Helper T cell (primary cell): ENCODE measurements around the gene PRDM15.

DNA sequence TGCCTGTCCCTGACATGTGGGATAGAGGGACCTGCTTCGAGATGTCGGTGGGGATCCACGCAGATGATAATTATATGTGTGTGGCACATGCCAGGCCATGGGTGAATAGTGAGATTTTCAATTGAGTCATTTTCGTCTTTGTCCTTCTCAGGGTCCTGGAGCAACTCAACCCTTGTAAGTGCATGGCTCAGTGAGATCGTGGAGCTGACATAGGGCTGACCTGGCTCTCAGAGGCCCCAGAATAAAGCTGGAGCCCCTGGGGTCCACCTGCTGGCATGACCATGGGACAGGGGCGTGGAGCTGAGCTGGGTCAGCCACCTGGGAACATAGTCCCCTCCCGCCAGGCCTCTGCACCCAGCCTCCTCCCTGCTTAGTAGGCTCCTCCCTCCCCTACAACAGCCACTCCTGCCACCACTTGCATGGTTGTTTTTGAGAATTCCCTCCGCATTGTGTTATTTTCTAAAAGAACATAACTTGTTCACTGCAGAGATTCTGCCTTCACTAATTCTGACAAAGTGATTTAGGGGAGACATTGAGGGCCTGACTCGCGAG lies 3.0 kb upstream of the RIPK4 start:
- PRO-cap, 2 experiments = no peak in any of the 2 experiments

DNA sequence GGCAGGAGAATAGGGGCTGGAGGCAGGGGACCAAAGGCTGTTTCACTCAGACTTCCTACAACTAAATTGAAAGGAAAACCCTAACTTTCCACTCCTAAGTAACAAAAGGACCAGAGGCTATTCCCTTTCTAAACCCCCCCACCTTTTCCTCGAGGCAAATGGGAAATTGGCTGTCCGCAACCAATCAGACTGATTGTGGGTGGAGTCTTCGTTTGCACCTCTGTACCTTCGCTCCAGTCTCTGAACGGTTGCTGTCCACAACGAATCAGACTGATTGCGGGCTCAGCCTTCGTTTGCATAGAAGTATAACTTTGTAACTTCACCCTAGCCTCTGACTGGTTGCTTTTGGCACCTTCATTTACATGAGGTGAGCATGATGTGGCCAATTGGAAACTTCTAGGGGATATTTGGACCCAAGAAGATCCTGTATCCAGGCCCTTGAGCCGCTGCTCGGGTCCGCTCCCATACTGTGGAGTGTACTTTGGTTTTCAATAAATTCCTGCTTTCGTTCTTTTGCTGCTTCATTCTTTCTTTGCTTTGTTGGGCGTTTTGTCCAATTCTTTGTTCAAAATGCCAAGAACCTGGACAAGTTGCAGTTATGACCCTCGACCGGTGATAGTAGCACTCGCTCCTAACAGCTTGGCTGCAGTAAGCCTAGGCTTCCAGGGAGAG lies 12.5 kb upstream of the RIPK4 start:
- PRO-cap, 2 experiments = no peak in any of the 2 experiments

DNA sequence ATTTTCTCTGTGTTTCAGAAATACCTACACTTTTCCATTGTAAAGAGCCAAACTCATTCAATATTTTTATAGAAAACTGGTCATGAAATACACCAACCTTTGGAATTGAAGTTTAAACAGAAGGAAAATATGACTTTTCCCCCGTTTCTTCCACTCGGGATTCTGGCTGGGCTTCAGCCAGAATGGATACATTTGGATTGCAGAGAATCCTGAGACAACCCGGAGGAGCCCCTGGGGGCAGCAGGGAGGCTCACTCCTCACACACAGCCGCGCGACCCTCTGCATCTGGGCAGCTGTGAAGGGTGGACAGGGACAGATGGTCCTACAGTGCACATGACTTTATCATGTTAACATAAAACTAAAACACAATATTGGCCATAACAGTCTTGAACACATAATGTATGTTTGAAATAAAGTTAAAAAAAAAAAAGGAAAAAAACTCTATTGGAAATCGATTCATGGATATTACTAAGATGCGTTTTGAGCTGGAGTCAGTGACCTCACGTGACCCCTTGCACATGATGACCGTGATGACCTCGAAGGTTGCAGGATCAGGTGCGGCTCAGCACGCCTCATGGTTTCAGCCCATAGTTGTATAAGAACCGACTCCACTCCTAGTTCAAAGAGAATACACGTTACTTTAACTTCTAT lies 33.4 kb upstream of the RIPK4 start:
- PRO-cap, 2 experiments = peak in 2 of 2 experiments; most common plus-strand start position 262 of the sequence (in 2)

GRCh38 chr21:41879206-41880308 lies at the start of gene PRDM15:
PRDM15 (minus strand) TSS chr21:41879344.
- PRO-cap, 2 experiments = peak in 2 of 2 experiments; most common plus-strand start chr21:41879347 (in 1); most common minus-strand start chr21:41879282 (in 2)

GRCh38 chr21:41953271-41953576 lies 594 bp downstream of the C2CD2 start:
- PRO-cap, 2 experiments = no peak in any of the 2 experiments

- PRO-cap, 2 experiments = peak in 1 of 2 experiments; most common plus-strand start chr21:42002625 (in 1); most common minus-strand start chr21:42002463 (in 1)
Observed at GRCh38 chr21:42002310-42002955, 7.7 kb downstream of the ZBTB21 start.

DNA sequence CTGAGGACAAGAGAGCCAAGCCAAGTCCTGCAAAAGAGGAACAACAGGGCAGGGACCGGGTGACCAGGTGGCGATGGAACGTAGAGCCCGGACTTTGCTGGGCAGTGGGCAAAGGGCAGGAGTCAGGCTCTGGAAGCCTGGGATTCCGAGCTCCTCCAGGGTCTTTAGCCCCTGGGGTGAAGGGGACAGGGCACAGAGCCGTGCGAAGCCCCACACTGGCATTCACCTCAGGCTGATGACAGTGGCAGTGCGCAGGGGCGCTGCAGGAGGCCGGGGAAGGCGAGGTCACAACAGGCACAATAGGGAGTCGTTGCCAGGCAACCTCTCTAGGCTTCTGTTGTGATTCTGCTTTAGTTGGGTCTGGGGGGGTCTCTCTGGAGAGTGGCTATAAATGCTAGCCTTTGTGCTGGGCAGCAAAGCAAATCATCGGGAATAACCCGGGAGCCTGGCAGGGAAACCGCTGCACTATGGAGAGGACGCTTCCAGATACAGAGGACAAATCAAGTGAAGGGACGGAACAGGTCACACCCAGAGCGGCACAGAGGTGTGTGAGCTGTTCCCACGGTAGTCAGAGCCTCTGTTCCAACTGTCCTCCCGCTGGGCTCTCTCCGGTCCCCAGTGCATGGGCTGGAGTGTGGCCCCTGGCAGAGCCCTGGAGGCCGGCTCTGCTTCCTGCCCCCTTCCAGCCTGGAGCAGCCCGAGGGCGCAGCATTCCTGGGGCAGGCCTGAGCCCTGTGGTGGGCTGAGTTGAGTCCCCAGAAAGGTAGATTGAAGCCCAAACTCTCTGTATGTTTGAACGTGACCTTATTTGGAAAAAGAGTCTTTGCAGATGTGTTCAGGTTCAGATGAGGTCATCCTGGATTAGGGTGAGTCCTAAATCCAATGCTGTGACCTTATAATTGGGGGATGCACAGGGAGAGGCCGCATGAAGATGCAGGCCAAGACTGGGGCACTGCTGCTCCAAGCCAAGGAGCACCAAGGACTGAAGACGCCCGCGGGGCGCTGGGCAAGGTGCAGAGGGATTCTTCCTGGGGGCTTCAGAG lies 11.8 kb upstream of the ZBTB21 start:
- PRO-cap, 2 experiments = no peak in any of the 2 experiments

- PRO-cap, 2 experiments = peak in 2 of 2 experiments; most common plus-strand start chr21:42062514 (in 2); most common minus-strand start chr21:42062361 (in 2)
Observed at GRCh38 chr21:42062174-42063039, 8.7 kb upstream of the UMODL1 start.

DNA sequence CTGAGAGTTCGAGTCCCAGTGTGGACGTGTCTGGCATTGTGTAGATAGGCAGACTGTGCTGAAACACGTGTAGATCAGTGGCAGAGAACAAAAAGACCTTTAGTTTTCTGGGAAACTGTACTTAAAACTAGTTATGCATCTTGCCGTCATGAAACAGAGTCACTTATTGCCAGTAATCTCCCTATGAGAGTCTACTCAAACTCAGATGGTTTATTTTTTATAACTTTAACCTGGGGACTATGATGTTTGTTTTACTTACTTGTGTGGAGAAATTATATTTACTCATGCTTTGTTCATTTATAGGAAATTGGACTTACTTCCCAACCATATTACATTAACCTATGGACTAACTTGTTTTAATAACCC lies 54.1 kb upstream of the ABCG1 start:
- PRO-cap, 2 experiments = no peak in any of the 2 experiments

DNA sequence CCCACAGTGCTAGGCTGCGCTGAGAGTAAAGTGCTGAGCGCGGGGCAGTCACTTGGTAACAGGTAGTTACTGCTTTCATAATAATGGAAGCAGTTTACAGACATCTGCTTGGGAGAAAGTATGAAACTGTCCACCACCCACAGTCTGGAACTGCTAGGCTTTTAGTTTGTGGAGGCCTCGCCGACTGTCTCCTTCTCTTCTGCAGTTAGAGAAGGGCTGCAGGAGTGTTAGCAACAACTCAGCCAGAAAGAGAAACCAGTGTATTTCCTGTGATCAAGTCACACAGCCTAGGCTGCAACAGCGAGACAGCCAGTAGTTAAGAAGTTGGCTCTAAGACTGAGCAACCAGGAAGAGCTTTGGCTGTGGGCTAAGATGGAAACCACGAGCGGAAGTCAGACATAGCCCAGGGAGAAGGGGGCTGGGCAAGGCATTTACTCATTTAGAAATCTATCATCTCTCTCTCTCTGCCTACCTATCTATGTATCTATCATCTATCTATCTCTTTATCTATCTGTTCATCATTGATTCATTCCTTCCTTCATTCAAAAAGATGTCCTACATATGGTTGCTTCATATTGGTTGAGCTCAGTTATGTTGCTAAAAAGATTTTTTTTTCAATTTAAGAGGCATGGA lies 30.7 kb upstream of the ABCG1 start:
- PRO-cap, 2 experiments = peak in 2 of 2 experiments; most common plus-strand start position 204 of the sequence (in 1); most common minus-strand start position 257 of the sequence (in 2)

GRCh38 chr21:42209746-42210575 lies 9.0 kb upstream of the ABCG1 start:
- PRO-cap, 2 experiments = no peak in any of the 2 experiments

DNA sequence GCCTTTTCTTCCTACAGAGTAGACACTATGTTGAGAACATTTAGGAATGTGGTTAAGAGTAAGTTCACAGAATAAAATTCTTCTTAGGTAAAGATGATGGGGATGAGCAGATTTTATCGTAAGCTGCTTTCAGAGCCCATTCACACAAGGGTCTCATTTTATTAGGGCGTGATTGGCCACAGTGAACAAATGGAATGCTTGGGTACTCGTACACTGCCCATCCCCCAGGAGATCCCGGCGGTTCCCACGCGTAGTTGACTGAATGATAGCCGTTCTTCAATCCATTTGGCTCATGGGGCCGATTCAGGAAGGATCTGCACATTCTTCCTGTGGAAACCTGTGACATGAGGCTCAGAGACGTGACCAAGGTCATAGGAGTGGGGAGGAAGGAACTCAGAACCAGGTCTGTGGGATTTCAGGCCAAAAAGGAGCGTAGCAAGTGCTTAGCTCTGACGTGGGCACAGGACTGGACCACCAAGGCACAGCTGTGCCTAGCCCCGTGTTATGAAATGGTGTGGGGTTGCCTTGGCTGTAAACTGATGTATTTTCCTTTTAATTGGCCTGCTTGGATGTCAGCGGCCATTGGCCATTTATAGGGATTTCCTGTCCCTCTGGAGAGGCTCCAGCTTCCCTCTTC lies 11.7 kb downstream of the ABCG1 start:
- PRO-cap, 2 experiments = no peak in any of the 2 experiments

DNA sequence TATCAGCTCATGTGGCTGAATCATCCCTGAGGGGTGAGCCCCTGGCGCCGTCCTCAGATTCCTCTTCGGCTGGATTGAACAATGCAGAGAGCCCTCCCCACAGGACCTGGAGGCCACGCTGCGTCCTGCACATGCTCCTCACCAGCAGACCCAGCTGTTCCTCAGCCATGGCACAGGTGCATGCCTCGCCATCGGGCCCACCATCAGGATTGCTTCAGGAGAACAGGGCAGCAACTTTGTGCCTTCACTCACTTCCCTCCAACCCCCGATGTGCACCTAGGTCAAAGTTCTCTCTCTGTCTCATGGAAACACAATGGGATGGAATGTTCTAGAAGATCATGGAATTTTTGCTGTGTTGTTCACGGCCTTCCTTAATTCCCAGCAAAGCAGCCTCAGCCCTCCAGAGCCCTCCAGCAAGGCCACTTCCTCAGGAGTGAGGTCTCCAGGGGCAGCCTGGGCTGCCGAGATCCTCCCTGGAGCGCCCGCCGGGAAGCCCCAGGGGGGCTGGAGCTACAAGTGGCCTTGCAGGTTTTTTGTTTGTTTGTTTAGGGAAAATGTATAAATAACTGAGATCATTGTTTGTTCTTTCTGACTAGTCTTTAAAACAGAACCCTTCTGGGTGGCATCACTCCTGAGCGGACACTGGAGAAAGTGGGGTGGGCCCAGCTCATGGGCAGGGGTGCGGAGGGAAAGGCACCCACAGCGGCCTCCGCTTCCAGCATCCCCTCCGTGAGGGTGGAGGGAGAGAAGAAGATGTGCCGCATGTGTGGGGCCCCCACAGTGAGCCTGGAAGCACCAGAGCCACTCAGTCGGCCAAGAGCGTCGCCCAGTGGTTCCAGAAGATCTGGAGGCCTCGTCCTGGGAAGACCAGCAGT lies 35.0 kb downstream of the TFF3 start:
- PRO-cap, 2 experiments = no peak in any of the 2 experiments

DNA sequence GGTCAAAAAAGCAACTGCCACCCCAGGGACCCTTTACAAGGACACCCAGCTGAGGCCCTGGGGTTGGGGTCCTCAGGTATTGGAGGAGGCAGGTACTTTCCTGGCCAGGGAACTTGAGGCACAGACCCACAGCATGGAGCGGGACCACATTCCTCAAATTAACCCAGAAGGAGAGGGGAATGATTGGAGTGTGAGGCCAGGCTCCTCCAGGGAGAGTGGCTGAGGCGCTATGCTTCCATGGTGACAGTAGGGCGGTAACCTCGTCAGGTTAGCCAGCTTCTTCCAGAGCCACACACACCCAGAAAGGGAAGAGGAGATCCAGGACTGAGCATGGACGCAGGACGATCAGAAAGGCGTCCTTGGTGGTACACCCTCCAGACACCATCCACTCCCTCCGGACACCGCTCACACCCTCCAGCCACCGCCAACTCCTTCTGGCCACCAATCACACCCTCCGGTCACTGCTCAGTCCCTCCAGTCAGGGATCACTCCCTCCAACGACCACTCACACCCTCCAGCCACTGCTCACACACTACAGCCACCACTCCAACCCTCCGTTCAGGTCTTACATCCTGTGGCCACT lies 4.2 kb upstream of the TFF1 start:
- PRO-cap, 2 experiments = no peak in any of the 2 experiments

DNA sequence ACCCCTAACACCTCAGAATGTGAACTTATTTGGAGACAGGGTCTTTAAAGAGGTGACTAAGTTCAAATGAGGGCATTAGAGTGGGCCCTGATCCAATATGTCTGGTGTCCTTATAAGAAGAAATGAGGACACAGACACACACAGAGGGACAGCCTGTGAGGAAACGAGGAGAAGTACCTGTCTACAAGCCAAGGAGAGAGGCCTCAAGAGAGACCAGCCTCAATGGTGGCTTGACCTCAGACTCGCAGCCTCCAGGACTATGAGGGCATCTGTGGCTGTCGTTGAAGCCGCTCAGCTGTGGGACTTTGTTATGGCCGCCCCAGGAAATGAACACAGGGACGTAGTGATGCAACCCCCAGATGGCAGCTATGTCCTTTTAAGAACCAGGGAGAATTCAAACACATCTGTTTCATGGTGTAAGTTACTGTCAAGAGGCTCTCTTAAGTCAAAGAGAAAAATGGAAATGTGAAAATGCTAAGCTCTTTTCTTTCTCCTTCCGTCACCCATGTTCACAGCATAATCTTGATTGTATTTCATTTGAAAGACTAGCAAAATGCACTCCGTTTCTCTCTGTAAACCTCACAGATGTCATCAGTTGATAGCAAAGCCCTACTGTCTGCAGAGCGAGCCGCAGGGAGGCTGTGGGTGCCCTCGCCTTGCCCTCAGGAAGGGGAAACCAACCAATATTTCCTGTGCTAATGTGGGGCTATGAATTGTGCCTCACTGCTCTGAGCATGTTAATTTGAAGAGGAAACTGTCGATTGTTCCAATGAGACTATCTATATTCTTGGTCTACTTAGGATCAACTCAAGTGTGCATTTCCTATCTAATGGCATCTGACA lies 21.3 kb downstream of the UBASH3A start:
- PRO-cap, 2 experiments = peak in 2 of 2 experiments; most common plus-strand start position 573 of the sequence (in 1); most common minus-strand start position 524 of the sequence (in 2)

DNA sequence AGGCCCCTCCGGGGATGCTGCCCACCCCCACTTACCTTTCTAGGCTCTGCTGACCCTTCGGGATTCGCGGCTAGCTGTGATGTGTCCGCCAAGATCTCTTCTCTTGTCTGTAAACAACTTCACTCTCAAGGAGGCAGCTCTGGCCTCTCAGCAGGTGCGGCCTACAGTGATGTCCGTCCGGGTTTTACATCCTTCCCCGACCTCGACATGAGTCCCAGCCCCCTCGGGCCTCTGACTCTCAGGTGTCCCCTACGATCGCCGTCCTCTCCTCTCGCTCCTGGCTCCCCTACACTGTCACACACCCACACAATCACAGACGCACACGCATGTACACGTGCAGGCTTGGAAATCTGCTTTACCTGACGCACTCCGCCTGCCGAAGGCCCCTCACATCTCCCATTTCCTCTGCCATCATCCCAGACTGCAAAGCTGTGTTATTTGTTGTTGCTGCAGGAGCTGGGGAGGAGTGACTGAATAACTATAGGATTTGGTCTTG lies 804 bp upstream of the RSPH1 start:
- PRO-cap, 2 experiments = no peak in any of the 2 experiments

- PRO-cap, 2 experiments = no peak in any of the 2 experiments
Observed at GRCh38 chr21:42532559-42533412, 19.1 kb downstream of the SLC37A1 start.

DNA sequence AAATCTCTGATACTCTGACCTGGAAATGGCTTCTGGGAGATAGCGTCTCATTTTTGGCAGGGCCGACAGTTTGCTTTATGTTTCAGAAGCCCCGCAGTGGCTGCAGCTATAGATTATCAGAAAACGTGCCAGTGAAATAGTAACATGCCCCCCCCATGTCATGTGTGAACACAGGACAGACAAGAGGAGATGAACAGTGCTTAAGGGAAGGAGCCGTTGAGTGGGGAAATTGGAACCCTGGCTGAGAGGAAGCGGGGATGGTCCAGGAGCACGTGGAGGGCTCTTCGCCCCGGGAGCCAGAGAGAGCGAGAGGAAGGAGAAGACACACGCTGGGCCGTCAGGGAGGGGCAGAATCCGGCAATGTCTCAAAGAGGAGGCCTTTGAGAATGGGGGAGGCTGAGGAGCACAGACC lies 48.9 kb downstream of the SLC37A1 start:
- PRO-cap, 2 experiments = no peak in any of the 2 experiments

- PRO-cap, 2 experiments = no peak in any of the 2 experiments
Observed at GRCh38 chr21:42569598-42570399, 56.1 kb downstream of the SLC37A1 start.

DNA sequence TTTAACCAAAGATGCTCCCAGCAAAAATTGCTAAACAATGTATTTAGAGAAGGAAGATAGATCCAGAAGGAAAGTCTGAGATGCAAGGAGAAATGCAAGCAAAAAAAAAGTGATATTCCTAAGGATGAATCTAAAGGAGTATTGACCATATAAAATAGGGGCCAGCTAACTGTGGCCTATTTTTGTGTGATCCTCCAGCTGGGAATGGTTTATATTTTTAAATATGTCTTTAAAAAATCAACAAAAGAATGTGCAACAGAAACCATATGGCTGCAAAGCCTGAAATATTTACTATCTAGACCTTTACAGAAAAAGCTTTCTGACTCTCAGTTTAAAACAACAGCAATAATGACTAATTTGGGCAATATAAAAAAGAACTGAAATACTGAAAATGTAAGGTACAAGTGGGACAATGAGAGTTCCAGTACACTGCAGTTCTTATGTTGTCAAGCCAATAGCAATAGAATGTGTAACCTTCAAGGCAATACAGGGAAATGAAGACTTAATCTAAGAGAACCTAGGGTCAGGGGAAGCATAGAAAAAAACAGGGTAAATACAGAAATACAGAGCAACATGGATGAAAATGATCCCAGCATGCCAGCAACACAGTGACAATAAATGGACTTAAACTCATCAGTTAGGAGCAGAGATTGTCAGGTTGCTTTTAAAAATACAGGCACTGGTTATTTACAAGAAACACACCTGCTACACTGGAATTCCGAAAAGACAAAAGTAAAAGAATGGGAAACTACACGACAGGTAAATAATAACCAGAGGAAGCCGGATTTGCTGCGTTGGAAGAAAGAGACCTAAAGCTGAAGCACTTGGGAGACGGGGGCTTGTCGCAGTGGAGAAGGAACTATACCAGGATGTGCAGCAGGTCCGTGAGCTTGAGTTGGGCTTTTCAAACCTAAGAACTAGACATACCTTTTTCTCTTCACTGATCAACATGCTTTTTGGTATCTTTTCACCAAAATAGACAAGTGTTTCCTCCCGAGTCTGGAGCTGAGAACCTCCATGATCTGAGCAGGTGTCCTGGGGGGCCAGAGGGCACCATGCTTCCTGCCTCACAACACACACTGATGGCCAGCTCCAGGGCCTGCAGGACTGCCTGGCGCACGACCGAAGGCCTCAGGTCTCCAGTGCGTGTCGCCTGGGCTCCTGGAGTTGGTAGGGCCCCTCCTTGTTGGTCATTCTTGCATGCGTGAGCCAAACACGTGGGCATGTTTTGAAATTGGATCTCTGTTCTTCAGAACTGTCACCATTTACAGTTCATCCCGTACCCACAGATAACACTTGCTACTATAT lies 63.9 kb downstream of the SLC37A1 start:
- PRO-cap, 2 experiments = no peak in any of the 2 experiments